ENCODE measurements around a stretch of chr15.

DNA sequence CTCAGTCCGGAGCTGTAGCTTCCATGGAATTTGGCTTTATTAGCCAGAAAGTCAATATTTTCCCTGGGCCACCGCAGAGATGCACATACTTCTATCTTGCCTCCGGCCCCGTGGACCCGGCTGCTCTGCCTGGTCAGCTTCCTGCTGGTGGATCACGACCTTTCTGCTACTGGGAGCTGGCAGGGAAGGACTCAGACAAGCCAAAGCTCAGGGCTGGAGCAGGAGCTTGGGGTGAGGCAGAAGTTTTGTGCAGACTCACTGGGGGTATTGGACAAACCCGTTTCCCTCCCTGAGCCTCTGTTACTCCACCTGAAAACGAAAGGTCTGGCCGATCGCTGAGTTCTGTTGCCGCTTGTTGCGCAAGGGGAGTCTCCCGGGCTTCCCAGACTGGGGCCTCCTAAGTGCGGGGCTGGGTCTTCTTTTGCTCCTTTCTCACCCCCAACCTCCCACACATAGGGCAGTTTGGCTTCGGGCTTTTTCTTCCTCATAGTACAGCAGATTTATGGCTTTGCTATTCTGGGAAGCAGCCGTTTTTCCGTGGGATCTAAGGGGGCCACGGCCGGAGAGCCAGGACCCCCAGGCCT, 63.4 kb downstream of the LINGO1 start:
- PRO-cap = no peak
- RAMPAGE, long total RNA = no peak

DNA sequence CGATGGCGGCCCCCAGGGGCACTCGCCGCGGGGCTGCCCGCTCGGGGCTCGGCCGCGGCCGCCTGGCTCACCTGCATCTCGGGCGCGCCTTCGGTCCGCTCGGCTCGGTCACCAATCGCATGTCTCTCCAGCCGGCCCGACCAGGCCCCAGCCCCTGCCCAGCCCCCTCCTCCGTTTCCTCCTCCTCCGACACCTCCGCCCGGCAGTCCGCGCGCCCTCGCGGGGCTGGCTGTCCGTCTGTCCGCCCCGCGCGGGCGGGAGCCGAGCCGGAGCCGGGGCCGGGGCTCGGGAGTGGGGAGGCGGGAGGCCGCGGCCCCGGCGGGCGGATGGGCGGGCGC, 504 bp downstream of the LINGO1 start:
- PRO-cap = no peak
- RAMPAGE, long total RNA = no peak

DNA sequence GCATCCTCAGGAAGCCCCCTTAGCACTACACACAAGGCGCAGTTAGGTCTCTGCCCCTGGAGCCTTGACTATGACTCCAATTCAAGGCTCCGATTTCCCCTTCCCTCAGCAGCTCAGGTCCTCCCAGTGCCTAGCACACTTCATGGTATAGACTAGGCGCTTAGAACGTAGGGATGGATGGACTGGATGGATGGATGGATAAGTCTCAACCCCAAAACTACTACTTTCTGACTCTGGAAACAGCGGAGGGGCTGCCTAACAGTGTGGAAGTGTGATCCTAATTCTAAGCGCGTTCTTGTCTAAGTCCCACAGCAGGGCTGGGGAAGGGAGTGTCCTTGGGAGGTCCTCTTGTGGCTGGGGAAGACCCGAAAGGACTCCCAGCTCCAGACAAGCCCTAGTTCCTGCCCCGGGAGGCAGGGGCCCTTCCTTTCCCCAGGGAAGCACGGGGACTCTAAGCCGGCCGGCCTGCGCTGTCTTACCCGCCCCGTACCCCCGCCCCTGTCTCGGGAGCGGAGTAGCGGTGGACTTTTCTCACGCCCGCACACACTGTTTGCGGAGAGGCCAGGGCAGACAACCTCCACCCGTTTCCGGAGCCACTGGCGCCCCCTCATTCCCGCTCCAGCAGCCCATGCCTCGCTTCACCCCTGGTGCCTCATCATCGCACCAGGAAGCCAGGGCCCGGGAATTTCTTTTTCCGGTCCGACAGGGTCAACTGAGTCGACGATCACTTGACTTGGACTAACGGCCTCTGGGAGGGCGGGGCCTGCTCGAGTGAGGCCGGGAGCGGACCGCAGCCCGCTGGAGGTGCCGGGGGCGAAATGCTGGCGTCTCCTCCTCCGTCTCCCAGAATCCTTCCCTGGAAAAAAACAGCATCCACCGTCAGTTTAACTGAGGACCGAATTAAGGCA, 133.4 kb downstream of the TBC1D2B start:
- PRO-cap = no peak
- RAMPAGE, long total RNA = no peak

DNA sequence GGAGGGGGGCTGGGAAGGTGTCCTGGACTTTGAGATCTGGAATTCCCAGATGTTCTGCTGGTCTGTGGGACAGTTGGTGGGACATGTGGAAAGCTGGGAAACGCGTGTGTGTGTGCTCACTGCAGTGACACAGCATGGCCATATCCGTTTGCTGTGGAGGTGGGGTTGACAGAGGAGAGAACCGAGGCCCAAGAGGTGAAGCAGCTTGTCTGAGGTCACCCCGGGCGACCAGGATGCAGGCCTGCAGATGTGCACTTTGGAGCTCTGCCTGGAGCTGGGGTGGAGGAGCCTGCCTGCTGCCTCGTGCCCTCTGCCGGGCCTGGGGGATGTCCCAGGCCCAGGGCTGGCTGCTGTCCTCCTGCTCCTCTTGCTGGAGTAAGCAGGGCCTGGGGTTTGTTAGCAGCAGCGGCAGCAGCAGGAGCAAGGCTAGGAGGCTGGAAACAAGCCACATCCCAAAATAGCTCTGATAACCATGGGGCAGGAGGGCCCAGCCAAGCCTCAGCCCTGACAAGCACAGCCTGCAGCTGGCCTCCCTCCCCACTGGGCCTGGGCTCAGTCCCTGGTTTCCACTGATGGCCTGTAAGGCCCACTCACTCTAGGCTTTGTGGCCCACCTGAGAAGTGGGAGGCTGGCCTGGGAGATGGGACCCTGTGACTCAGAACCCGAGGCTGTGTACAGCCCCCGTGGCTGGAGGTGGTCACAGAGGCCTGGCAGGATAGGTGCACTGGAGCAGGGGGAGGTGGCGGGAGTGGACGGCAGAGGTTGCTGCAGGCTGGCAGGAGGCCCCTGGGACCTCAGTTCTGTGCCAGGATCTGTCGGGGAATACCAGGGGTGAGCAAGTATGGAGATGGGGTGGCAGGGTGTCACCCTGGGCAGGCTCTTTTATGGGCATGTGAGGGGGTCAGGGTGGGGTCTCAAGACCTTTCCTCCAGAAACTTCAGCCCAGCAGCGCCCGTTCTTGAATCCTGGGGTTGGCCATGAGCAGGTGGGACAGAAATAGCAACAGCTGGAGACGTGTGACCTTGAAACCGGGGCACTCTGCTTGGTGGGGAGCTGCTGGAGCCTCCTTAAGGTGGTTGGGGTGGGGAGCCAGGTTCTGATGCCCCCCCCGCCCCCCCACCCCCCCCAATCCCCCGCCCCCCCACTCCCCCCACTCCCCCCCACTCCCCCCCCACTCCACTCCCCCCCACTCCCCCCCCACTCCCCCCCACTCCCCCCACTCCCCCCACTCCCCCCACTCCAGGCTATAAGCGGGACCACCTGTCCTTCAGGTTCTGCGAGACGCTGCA, 85.4 kb downstream of the TBC1D2B start:
- PRO-cap = no peak
- RAMPAGE, long total RNA = no peak

- PRO-cap = no peak
- RAMPAGE, long total RNA = no peak
Measured at GRCh38 chr15:78002803-78003822, 74.4 kb downstream of the TBC1D2B start.

- PRO-cap = no peak
- RAMPAGE, long total RNA = no peak
Measured at GRCh38 chr15:78552711-78553317, 12.5 kb upstream of the CHRNA5 start.

DNA sequence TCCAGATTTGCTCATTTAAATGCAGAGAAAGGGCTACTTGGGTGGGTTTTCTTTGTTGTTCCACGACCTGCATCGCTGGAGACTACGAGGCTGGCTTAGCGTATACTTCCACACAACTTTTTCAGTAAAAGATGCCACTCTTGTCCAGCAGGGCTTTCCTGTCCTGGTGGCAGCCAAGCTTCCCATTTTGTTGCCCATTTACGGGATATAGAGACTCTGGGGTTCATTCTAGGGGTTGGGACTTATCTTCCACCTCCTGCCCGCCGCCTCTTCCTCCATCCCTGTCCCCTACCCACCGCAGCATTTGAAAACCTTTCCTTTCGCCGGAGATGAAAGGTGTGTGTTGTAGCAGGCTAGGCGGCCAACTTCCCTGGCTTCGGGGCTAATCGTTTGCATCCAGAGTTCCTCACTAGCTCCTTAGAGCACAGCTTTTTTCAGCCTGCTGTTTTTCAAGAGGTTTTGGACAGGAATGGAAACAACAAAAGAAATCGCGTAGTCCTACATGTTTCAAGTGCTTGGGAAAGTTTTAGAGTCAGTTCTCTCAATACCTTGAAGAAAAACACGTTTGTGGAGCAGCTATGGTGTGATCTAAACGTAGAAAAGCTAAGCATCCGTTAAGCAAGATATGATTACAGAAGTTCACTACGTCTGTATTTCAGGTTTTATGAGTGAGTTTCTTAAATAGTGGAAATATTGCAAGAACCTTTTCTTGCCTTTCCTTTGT, 825 bp downstream of the CHRNA5 start:
- PRO-cap = no peak
- RAMPAGE, long total RNA = no peak

DNA sequence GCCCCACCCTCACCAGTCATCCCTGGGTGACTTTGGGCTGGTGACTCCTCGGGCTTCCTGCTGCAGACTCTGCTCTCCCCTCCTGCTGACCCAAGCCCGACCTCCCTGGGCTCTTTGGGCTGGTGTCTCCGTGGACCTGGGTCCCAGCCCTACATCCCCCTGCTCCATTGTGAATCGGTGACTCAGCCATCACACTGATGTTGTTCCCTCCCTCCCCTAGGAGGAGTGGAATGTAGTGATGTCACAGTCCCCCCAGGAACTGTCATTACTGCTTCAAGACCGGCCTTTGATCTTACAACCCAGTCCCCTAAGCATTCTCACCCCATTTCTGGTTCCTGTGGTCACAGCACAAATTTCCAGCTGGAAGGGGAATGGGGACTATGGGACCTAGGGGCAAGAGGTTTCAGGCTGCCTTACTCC, 83.7 kb downstream of the ADAMTS7 start:
- PRO-cap = no peak
- RAMPAGE, long total RNA = no peak

- PRO-cap = no peak
- RAMPAGE, long total RNA = no peak
Measured at GRCh38 chr15:78756966-78757593, 54.2 kb downstream of the ADAMTS7 start.

GRCh38 chr15:78761348-78762194, 49.7 kb downstream of the ADAMTS7 start:
- PRO-cap = no peak
- RAMPAGE, long total RNA = no peak

DNA sequence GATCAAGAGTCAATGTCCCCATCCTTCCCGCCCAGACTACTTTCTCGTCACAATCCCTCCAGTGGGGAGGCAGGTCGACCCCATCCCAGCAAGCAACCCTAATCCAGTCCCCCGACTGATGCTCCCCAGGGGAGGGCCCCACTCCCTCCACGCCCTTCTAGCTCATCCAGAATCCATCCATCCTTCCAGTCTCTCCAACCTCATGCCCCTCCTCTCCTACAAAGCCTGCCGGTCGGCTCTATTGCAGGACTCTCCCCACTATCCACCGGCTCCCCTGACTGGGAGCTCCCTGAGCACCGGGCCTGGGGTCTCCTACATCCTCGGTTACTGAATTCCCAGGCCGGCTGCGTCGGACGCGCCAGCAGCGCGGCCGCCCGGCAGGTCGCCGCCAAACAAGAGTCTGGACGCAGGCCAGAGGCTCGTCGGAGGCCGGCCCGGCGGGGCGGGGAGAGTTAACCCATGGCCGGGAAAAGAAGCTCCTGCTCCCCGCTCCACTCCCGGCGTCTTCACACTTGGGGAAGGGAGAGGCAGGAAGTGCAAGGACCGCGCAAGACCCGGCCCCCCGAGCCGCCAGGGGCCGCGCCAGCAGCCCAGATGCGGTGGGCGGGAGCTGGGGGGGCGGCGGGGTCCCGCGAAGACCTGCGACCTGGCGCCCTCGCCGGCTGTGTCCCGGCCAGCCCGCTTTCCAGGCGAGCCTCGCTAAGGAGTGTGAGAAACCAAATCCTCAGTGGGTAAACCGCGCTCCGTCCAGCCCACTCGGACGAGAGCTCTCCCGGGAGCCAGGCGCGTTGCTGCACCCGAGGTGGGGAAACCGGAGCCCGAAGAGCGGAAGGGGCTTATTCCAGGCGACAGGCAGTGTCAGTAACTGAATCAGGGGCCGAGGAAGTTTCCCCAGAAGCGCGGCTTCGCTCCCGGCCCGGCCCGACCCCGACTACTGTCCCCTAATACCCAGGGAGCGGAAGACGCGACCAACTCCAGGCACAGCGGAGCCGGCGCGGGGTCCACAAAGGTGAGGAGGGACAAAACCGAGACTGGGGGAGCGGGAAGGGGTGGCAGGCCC, 901 bp downstream of the ADAMTS7 start:
- PRO-cap = no peak
- RAMPAGE, long total RNA = no peak

- PRO-cap = no peak
- RAMPAGE, long total RNA = no peak
Measured at GRCh38 chr15:78872087-78872399, 647 bp upstream of the MORF4L1 start.

DNA sequence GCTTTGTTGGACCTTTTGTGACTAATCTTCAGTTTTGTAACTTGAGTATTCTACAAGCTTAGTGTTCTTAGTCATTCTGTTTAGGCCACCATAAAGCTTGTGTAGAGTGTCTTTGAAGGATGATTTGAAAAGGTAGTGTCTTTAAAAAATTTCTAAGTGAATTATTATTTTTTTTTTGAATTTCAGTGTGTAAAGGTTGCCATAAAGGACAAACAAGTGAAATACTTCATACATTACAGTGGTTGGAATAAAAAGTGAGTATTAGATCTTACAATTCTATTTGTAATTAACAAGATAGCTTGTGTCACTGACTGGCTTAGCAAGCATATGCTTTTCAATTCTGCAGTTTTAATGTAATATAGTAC, 7.6 kb downstream of the MORF4L1 start:
- PRO-cap = no peak
- RAMPAGE, long total RNA = no peak

GRCh38 chr15:78882908-78883346, 10.2 kb downstream of the MORF4L1 start:
- PRO-cap = no peak
- RAMPAGE, long total RNA = no peak

- PRO-cap = no peak
- RAMPAGE, long total RNA = no peak
Measured at GRCh38 chr15:78904622-78905348, 32.1 kb downstream of the MORF4L1 start.

GRCh38 chr15:78922702-78923390, 22.0 kb downstream of the CTSH start:
- PRO-cap = no peak
- RAMPAGE, long total RNA = no peak

DNA sequence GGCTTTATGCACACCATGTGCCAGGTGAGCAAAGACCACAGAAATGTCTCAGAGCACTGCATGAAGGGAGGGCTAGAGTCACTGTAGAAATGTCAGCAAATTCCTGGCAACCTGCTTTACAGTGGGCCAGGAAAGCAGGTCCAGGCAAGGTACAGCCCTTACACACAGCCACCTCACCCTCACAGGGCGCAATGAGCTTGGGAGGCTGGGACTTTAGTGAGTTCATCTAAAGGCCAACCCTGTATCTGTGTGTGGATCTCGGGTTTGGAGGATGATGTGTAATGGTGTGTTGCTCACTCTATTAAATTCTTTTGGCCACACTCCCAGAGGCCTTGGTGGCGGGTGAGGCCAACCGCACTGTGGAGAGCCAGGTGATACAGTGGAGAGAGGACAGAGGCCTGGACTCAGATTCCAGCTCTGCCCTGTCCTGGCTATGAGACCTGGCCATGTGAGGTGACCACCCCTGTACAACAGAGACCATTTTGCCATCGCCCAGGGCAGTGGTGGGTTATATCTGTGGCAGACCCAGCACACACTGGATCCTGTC, 13.9 kb downstream of the CTSH start:
- PRO-cap = no peak
- RAMPAGE, long total RNA = no peak

DNA sequence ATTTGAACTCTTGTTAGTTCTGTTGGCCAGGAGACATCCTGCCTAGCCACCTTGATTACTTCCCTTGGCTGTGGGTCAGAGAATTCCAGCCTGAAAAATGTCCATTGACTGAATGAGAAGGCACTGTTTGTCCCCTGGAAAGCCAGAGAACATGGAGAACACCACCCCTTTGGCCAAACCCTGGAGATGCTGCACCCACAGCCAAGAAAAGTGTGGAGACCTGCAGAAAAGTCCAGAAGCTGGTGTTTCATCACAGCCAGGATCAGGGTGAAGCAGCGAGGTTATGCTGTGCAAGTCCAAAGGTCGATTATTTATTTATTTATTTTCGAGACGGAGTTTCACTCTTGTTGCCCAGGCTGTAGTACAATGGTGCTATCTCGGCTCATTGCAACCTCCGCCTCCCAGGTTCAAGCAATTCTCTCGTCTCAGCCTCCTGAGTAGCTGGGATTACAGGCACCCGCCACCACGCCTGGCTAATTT, 5.4 kb upstream of the CTSH start:
- PRO-cap = no peak
- RAMPAGE, long total RNA = no peak

- PRO-cap = no peak
- RAMPAGE, long total RNA = no peak
Measured at GRCh38 chr15:78995601-78996346, 50.9 kb upstream of the CTSH start.

GRCh38 chr15:79243760-79244175, 38.8 kb upstream of the ANKRD34C start:
- PRO-cap = no peak
- RAMPAGE, long total RNA = no peak